SP-49 (cell line): ENCODE measurements around a stretch of chr2.

GRCh38 chr2:16215803-16216495, 275.6 kb downstream of the MYCN start:
- PRO-cap, result no peak

GRCh38 chr2:16654912-16655908, 10.4 kb downstream of the CYRIA start:
- PRO-cap, result unidirectional peak, minus-strand start at chr2:16655132

GRCh38 chr2:16662474-16662960, 3.1 kb downstream of the CYRIA start:
- PRO-cap, result no peak

DNA sequence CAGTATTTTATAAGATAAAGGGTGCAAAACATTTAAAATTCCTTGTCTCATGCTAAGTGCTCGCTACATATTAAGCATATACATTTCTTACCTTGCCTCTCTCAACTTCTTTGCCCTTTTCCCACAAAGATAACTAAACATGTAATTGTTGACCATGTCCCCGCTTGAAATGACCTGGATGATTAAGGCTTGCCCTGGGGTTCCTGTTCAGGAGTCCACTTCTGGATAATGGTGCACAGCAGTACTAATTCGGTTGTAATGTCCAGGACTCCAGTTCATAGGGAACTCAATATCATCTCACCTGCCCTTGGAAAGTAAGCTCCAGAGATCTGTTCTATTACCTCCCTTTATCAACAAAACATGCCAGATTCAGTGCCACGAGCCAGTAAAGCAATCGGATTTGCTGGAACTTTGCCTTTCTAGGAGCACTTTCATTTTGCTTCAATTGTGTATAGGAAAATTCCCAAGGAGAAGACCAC, 162.4 kb upstream of the CYRIA start:
- PRO-cap, result no peak

DNA sequence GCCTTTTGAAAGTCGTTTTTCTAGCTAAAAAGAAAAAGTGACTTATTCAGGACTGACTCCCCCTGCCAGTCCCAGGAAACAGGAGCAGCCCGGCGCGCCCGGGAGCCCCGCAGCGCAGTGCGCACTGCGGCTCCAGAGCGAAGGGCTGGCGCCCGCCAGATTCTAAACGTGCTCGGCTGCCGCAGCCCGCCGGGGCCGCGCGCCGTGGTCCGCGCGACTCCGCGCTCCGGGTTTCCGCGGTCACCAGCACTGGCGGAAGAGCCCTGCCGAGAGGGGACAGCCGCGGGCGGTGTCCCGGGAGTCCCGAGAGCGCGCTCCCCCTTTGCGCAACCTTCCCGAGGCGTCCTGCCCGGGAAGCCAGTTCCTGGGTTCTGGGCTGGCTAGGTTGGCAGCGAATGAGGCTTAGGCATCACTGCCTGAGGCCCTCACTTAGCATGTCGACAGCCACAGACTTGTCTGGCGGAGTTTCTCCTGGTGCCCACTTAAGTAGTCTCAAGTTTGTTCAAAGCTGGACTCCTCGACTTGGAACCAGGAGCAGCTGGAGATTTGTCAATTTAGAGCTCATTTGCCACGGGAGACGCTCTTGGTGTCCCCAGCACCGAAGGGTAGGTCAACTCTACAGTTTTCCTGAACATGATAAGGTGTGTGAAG, 1.6 kb upstream of the VSNL1 start:
- PRO-cap, result no peak

GRCh38 chr2:17539450-17540285, 828 bp upstream of the VSNL1 start:
- PRO-cap, result no peak

DNA sequence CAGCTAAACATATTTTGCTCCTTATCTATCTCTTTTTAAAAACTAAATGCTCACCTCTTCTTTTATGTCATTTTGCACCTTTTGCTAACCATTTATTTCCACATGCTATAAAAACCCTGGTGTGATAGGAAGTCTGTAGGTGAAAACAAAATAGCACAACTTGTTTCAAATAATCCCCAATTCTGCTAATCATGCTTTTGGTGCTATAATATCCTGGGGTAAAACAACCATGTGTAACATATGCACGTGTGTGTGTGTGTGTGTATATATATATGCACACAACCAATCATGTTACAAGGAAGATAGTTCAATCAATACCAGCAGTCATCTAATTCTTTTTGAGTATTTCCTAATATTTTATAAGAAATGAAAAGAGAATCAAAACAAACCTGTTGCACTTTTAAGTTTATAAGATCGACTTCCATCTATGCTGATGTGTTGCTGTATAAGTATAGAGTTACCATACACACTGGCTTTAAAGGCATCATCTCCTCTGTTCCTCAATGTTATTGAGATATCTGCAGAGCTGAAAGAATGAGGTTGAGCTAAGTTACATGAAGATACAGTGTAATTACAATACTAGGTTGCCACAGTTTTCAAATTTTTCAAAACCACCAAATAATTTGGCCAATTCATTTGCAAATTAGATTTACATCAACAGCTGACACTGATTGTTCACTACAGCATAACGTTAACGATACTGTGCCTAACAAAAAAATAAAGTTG, 22.1 kb downstream of the SMC6 start:
- PRO-cap, result no peak

GRCh38 chr2:17934587-17935163, 56.2 kb downstream of the KCNS3 start:
- PRO-cap, result no peak

- PRO-cap, result no peak
Measured at GRCh38 chr2:18297596-18298056, 262.8 kb downstream of the RDH14 start.

DNA sequence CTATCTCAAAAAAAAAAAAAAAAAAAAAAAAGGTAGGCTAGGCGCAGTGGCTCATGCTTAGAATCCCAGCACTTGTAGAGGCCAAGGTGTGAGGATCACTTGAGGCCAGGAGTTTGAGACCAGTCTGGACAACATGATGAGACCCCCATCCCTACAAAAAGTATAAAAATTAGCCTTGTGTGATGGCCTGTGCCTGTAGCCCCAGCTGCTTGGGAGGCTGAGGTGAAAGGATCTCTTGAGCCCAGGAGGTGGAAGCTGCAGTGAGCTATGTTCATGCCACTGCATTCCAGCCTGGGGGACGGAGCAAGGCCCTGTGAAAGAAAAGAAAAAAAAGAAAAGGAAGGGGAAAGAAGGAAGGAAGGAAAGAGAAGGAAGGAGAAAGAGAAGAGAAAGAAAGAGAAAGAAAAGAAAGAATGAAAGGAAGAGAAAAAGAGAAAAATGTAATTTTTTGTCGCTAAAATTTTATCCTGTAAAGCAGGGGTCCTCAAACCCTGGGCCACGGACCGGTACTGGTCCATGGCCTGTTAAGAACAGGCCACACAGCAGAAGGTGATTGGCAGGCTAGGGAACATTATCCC, 140.5 kb upstream of the NT5C1B start:
- PRO-cap, result no peak

GRCh38 chr2:19305656-19306266, 52.7 kb downstream of the OSR1 start:
- PRO-cap, result no peak

DNA sequence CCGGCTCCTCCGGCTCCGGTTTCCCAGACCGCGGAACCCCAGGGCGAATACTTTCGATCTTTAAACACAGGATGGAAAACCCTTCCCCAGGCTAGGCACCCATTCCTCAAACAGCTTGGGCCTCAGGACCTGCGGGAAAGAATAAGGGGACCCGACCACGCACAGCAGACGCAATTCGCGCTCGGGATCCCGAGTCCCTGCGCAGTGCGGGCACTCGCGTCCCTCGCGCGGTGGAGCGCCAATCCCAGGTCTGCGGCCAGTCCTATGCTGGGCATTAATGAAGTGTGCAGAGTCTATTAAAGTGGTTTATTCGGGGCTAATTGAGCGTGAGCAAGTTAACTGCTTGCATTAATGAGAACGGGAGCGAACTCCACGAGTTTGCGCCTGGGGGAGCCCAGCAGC, 1.9 kb downstream of the OSR1 start:
- PRO-cap, result no peak

GRCh38 chr2:19361384-19362050, 3.1 kb upstream of the OSR1 start:
- PRO-cap, result no peak

- PRO-cap, result no peak
Measured at GRCh38 chr2:19362077-19362650, 3.7 kb upstream of the OSR1 start.

DNA sequence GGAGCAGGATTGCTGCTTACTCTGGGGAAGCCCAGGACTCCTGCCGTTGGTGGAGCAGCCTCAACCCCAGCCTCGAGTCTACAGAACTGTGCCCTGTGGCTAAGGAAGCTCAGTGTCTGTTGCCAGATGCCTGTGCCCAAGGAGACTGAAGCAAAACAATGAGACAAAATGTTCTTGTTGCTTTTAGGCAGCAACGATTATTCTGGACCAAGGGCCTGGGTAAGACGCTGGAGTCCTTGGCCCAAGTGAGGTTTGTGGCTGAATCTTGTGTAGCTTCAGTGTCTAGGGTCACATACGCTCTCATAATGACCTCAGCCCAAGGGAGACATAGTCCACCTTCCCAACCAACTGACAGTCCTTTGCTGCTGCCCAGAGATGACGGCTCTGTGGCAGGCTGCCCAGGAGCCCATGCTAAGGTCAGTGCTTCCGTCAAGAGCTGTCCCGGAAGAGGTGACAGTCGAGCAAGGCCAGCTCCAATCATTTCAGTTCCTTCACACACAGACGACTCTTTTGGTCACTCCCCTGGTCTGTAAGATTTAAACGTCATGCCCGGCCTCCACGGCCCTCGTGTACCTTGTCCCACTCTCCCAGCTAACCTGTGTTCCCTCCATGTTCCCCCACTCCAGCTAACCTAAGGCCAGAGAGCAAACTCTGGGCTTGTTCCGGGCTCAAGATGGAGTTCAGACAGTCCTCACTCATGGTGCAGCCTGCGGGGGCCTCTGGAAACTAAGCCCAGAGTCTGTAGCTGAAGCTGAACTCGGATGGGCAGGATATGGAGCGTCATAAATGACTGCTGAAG, 223.7 kb downstream of the TTC32 start:
- PRO-cap, result no peak

- PRO-cap, result no peak
Measured at GRCh38 chr2:19786061-19787188, 115.4 kb downstream of the TTC32 start.

DNA sequence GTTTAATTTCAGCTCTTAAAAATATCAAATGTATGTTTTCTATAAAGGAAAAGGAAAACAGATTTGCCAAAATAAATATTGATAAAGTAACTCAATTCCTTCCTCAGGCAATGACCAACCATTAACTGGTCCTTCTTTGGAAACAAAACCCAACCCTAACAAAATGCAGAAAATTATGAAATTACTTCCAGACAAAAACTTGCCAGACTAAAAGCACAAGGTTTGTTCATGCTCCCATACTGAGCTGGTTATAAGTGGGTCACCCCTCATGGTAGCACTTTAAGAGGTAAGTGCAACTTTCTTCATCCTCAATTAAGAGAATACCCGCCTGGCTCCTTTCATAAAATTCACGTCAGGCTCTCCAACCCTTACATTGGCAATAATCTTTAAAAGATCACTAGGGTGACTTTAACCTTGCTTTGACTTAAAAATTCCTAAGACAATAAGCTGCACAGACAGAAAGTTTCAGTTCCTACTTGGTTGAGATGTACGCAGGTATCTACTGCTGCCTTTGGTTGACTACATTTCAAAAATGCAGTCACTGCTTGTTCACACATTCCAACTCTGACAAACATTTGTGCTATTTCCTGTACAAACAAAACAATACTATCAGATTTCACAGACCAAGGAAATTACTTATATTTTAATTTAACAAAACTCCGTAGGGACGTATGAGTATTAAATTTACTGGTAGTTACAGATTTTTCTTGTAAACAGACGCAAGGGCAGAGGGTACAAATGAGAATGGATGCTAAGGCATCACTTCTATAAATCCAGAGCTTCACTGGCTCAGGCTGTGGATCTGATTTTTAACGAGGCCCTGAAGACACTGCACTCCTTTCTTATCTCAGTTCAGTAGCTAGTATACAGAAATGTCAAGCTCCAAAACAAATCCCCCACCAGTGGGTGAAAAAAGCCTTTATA, 31.4 kb upstream of the TTC32 start:
- PRO-cap, result no peak

GRCh38 chr2:20034140-20034744, 17.2 kb downstream of the LAPTM4A start:
- PRO-cap, result no peak

- PRO-cap, result no peak
Measured at GRCh38 chr2:20038564-20039017, 12.8 kb downstream of the LAPTM4A start.

DNA sequence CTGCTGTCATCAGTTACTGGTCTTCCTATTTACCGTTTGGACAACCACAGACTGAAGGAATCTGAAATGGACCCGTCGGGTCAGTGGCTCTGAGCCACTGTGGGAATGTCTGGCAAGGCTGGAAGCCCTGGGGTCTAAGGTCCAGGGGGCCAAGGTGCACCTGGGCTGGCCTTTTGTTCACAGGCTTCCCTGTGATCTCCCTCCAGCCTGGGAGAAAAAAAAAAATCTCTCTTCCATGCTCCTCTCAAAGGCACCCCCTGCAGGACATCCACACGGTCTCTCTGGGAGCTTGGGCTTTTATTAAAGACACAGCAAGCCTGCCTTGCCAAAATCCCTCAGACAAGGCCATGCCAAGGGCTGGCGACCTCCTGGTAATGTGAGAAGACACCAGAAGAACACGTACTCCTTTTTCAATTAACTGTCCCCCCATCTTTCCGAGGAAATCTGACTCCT, 42.2 kb upstream of the LAPTM4A start:
- PRO-cap, result no peak